ENCODE results near the gene UBXN10.

- PRO-cap: no peak
- RAMPAGE, long total RNA, 3 experiments: no peak in any of the 3 experiments
Observed at GRCh38 chr1:19073734-19074844, 117.6 kb upstream of the IFFO2 start.

- PRO-cap: no peak
- RAMPAGE, long total RNA, 3 experiments: no peak in any of the 3 experiments
Observed at GRCh38 chr1:19100239-19100753, 109.8 kb downstream of the UBR4 start.

DNA sequence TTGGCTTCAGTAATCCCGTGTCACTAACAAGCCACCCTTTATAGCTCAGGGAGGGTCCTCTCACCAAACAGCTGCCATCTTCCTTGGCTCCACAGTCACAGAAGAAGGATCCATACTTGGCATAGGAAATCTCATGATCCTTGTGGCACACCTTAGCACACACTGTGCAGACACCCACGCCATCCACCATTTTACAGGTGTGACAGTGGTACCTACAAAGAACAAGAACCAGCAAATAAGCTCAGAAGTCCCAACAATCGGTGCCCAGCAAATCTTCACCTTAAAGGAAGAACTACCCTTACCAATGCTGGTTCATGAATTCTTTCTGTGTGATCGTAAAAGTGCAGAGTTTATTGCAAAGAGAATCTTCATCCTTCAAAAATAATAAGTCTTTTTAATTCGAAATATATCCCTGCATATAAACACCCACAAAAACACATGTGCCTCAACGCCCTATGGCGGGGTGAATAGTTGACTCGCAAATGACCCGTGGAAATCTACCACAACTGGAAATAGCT is 48.5 kb downstream of the UBR4 start:
- PRO-cap: no peak
- RAMPAGE, long total RNA, 3 experiments: no peak in any of the 3 experiments

GRCh38 chr1:19232479-19233665 is 18.5 kb downstream of the EMC1 start:
- PRO-cap: no peak
- RAMPAGE, long total RNA, 3 experiments: no peak in any of the 3 experiments

- PRO-cap: no peak
- RAMPAGE, long total RNA, 3 experiments: no peak in any of the 3 experiments
Observed at GRCh38 chr1:19352503-19353322, 40.6 kb downstream of the SLC66A1 start.

- PRO-cap: unidirectional peak, plus-strand start at chr1:19437373
- RAMPAGE, long total RNA, 3 experiments: no peak in any of the 3 experiments
Observed at GRCh38 chr1:19436548-19437561, 48.5 kb downstream of the CAPZB start.

GRCh38 chr1:19461341-19461571 is 24.1 kb downstream of the CAPZB start:
- PRO-cap: no peak
- RAMPAGE, long total RNA, 3 experiments: no peak in any of the 3 experiments

DNA sequence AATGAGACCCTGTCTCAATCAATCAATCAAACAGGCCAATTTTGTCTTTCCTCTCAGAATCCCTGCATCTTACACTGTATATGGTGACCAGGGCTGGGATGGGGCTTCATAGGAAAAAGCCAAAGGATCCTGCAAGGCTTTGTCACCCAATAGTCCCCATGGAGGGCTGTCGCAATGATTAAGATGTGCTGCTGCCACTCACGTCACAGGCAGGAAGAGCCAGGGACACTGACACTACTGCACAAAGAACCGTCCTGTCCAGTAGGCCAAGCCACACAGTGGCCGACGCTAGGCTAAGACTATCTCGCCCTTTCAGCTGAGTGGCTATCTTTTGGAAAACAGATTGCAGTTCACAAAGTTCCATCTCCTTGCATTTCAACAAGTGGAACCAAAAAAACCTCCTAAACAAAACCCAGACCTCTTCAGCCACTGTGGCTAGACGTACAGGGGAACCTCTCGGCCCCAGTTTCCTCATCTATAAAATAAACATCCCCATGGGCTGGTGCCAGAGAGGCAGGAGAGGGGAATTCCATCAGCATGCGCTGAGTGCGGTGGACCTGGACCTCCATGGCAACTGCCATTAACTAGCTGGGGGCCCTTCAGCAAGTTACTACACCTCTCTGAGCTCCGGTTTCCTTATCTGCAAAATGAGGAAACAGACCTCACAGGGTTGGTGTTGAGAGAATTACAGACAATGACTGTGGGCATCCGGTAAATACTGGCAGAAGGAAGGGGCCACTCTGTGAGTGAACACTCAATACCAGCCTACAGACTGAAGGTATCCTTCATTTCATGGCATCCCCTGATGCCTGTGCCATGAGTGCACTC is 8.7 kb downstream of the CAPZB start:
- PRO-cap: no peak
- RAMPAGE, long total RNA, 3 experiments: no peak in any of the 3 experiments

DNA sequence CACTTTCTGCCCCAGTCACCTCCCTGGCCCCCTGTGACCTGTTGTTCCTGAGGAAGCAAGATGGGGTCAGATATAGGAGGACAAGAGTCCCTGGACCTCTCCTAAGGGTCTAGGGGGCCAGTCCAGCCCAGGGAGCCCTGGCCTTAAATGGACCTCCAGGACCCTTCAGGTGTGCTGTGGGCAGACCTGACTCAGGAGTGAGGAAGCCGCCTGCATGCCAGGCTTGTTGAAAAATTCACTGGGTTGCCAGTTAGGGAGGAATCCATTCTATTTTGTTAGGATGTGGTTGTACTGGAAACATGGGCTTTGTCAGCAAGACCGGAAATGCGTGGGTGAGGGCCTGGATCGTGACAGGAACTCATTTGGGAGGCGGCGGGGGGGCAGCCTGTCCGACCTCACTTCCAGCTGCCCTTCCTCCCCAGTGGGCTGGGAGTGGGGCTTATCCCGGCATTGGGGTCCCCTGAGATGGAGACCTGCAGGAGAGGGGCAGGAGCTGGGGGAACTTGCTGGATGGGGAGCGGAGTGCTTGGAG is 8.0 kb downstream of the NBL1 start:
- PRO-cap: no peak
- RAMPAGE, long total RNA, 3 experiments: no peak in any of the 3 experiments

- PRO-cap: no peak
- RAMPAGE, long total RNA, 3 experiments: no peak in any of the 3 experiments
Observed at GRCh38 chr1:19726802-19727127, 62.1 kb downstream of the HTR6 start.

GRCh38 chr1:19818151-19818687 is 3.1 kb upstream of the RNF186 start:
- PRO-cap: no peak
- RAMPAGE, long total RNA, 3 experiments: no peak in any of the 3 experiments

- PRO-cap: no peak
- RAMPAGE, long total RNA, 3 experiments: no peak in any of the 3 experiments
Observed at GRCh38 chr1:19819580-19820031, 4.5 kb upstream of the RNF186 start.

GRCh38 chr1:19846199-19847058 is 31.3 kb upstream of the RNF186 start:
- PRO-cap: no peak
- RAMPAGE, long total RNA, 3 experiments: no peak in any of the 3 experiments

GRCh38 chr1:19890055-19890546 is 7.9 kb downstream of the OTUD3 start:
- PRO-cap: no peak
- RAMPAGE, long total RNA, 3 experiments: no peak in any of the 3 experiments

GRCh38 chr1:19907110-19907848 is 16.1 kb downstream of the PLA2G2E start:
- PRO-cap: no peak
- RAMPAGE, long total RNA, 3 experiments: no peak in any of the 3 experiments

DNA sequence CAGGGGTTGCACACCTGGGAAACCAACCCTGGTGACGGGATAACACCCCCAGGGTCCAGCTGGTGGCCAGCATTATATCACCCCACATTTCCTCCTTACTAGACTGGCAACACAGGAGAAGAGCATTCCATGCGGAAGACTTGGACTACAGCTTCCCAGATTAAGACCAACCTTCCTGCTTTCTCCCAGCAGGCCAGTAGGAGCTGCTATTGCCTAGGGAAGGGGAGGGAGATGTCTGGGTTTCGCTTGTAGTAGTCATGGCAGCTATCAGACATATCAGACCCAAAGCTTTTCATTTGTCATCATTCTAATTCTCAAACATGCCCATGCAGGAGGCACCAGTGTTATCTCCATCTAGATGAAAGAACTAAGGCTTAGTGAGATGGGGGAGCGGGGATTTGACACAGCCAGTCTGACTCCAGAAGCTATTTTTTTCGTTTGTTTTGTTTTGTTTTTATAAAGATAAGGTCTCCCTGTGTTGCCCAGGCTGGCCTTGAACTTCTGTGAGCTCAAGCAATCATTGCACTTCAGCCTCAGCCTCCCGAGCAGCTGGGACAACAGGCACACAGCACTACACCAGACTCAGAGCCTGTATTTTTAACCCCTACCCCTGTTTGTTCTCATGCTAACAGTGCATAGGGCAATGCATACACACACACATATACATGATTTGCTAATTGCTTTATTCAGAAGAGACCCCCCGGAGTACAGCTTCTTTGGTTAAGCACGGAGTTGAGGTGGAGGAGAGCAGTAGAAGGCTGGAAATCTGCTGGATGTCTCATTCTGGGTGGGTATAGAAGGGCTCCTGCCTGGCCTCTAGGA is 4.4 kb downstream of the PLA2G2A start:
- PRO-cap: no peak
- RAMPAGE, long total RNA, 3 experiments: no peak in any of the 3 experiments

- PRO-cap: no peak
- RAMPAGE, long total RNA, 3 experiments: no peak in any of the 3 experiments
Observed at GRCh38 chr1:20108576-20109092, 10.7 kb downstream of the PLA2G2D start.

- PRO-cap: no peak
- RAMPAGE, long total RNA, 3 experiments: no peak in any of the 3 experiments
Observed at GRCh38 chr1:20178545-20179332, 7.2 kb upstream of the UBXN10 start.

DNA sequence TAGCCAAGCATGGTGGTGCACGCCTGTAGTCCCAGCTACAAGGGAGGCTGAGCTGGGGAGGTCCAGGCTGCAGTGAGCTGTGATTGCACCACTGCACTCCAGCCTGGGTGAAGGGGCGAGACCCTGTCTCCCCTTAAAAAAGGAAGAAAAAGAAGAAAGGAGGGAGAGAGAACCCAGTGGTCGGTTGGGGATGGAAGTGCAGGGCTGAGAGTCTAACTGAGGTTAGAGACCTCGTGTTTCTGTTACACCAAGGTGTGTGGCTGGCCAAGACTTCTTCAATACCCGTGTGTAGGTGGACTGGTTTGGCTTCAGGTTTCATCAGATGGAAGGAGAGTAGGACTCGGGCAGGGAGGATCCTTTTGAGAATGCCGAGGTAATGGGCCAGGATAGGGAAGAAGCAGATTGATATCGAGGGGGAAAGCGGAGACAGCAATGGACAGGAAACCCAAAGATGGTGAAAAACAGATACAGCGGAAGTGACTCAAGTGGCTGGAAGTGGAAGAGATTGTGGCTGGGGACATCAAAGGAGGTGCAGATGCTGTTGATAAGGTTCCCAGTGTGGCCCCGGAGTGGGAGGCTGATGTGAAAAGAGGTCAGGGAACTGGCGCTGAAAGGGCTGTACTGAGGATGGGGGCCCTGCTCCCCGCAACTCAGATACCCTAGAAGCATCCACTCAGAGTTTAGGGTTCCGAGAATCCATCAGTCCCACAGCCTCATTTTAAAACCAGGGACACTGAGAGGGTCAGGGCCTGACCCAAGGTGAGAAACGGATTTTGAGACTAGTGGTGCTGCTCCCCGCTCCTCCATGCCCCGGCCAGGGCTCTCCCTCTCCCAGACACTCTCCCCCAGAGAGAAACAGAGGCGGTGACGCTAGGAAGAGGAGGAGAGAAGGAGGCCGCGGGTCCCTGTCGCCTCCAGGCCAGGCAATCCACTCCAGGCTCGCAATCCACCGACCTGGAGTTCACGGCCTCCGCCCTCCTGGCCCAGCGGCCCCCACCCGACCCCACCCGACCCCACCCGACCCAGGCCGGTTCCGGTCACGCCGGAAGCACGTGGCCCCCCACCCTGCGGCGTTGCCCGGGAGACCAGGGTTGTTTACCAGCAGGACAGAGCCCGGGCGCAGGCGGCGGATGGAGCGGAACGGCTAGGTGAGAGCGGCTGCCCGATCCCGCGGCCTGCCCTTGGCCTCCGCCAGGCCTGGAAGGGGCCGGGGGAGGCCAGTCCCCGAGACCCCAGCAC is at the start of gene UBXN10:
Gene UBXN10 (plus strand): TSS at position 1,091 of the 1,239 bp plus-strand sequence.
- PRO-cap: no peak
- RAMPAGE, long total RNA, 3 experiments: start-site peak on the plus strand in 2 of 3 experiments, centred at positions 1,099 to 1,108 of the sequence, 9 to 42 reads per replicate

DNA sequence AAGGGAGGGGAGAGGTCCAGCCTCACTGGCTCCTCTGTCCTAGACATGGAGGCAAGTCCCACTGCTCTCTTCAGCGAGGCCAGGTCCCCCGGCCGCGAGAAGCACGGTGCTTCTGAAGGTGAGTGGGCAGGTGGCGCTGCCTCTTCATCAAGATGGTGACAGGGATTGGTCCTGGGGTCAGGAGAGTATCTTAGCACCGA is 59.3 kb downstream of the VWA5B1 start:
- PRO-cap: no peak
- RAMPAGE, long total RNA, 3 experiments: no peak in any of the 3 experiments

Measured in gastrocnemius medialis (tissue), 3 donors.